Mammary epithelial cell (primary cell): ENCODE results near the genes COPS6, TRAPPC14, PPP1R35 and AGFG2.

DNA sequence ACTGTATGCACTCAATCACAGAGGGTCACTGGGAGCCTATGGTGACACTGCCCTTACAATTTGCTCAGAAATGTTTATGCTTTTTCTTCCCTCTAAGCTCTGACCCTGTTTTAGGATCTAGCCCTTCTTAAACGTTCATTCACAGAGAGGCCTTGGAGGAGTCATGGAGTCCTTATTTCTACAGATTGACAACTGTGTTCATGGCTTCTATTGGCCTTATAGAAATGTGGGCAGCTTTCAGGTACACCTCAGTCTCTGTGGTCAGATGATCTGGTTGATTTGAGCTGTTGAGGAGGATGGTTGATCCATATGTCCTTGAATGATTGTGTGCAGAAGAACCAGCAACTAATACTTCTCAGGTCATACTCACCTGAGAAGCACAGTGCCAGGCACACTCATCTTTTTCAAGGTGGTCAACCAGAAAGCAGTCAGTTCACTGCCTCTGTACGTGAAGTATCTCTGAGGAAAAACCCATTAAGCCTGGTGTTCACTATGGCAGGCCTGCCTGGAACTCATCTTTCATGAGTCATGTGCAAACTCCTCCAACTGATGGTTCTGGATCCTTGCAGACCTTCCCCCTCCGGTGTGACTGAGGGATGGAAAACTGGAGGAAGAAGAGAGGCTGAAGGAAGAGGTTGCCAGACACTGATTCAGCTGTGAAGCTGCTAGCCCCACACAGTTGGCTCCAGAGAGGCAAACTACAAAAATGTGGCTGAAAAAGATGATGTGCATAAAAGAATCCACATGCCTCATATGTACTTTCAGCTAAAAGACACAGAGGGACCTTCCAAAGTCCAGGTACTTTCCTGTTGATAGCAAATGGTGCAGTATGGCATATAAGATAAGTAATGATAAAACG is 2.9 kb downstream of the CYP3A5 start:
- CAGE, long polyA plus RNA, result no peak
- RRBS, result no CpG with 5 or more reads among the region's 4 CpGs

DNA sequence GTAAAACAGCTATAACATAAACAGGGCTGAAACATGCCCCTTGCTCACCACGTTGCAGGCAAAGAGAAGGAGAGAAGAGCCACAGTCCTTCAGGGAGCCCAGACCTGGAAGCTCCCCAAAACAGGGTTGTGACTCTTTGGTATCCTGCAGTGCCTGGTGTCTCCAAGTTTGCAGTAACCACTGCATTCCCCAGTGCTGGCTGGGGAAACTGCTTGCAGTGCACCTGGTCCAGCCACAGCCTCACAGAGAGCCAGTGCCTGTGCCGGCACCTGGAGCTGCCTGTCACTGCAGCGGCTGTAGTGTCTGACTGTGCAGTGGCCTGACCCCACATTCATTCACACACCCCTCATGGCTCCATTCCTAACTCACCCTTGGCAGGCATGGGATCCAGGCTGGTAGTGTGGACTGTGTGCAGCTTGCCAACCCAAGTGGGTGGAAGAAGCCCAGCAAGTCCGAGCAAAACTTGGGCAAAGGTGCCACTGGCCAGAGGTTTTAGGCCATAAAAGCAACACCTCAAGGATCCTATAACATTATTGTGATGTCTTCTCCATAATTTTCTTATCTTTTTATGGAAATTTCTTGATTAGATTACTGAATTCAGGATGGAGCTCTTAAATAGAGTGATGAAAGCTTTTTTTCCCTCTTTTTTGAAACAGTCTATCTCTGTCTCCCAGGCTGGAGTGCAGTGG is 3.7 kb upstream of the CYP3A43 start:
- CAGE, long polyA plus RNA, result no peak
- RRBS, result no CpG with 5 or more reads among the region's 4 CpGs

DNA sequence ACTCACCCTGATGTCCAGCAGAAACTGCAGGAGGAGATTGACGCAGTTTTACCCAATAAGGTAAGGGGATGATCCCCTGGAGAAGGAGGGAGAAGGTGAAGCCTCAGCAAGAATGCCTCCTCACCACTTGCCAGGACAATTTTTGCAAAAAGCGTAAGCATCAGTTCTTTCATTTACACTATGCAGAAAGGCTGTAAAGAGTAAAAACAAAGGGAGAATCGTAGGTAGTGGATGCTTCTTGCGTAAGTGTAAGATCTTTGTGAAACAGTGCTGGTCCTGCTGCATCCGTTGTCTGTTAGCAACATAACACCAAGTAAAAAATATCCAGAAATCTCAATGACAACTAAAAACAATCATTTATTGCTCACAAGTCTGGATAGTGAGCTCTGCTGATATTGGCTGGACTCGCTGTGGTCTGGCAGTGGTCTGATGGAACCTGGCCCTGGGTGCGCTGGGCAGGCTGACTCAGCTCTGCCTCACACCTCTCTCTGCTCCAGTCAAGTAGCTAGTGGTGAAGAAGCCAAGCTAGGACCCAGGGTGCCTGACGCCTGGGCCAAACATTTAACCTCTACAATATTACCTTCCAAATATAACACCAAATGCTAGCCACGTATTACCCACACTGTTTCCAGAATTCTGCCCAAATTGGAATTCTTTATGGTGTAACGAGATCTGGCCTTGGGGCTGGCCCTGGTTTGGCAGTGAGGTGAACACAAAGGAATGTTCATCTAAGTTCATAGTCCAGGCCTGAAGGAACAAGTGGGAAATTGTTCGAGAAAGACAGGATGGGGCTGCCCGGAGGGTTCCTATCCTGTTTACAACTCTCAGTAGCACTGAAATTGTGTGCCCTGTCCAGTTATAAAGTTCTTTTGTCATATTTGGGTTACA is 16.7 kb downstream of the OR2AE1 start:
- CAGE, long polyA plus RNA, result no peak
- RRBS, result no CpG with 5 or more reads among the region's 12 CpGs

DNA sequence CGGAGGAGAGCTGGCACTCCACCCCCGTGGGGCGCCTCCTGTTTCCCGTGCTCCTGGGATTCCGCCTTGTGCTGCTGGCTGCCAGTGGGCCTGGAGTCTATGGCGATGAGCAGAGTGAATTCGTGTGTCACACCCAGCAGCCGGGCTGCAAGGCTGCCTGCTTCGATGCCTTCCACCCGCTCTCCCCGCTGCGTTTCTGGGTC is 16.5 kb upstream of the AZGP1 start:
- CAGE, long polyA plus RNA, result no peak
- RRBS, result no CpG with 5 or more reads among the region's 12 CpGs

GRCh38 chr7:100012496-100013244 is 2.7 kb upstream of the ZKSCAN1 start:
- CAGE, long polyA plus RNA, result no peak
- RRBS, result no CpG with 5 or more reads among the region's 10 CpGs

GRCh38 chr7:100034102-100035320 is 15.1 kb upstream of the ZSCAN21 start:
- CAGE, long polyA plus RNA, result no peak
- RRBS, result no CpG with 5 or more reads among the region's 18 CpGs

DNA sequence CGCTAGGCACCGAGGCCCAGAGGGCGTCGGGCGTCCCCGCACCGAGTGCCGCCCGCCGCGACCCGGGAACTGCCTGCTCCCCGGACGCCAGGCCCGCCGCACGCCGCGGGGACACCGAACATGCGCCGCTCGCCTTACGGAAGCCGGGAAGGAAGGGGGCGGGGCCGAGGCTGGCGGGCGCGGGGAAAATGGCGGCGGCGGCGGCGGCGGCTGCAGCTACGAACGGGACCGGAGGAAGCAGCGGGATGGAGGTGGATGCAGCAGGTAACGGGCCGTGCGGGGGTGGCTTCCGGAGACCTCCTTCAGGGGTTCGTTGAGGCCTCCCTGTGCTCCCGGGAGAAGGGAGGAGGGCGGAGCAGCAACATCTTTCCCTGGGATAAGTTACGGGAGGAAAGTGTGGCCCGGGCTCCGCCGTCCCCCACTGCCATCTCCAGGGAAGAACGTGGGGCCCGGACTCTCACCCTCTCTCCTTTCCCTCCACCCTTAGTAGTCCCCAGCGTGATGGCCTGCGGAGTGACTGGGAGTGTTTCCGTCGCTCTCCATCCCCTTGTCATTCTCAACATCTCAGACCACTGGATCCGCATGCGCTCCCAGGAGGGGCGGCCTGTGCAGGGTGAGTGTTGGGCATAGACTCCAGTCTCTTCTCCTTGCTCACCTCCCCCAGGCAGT is at the start of gene COPS6:
COPS6 (plus strand) TSS at position 167 of the 669 bp plus-strand sequence.
- CAGE, long polyA plus RNA, result no peak
- RRBS, result 1% methylated on average over 39 of the region's 60 CpGs

DNA sequence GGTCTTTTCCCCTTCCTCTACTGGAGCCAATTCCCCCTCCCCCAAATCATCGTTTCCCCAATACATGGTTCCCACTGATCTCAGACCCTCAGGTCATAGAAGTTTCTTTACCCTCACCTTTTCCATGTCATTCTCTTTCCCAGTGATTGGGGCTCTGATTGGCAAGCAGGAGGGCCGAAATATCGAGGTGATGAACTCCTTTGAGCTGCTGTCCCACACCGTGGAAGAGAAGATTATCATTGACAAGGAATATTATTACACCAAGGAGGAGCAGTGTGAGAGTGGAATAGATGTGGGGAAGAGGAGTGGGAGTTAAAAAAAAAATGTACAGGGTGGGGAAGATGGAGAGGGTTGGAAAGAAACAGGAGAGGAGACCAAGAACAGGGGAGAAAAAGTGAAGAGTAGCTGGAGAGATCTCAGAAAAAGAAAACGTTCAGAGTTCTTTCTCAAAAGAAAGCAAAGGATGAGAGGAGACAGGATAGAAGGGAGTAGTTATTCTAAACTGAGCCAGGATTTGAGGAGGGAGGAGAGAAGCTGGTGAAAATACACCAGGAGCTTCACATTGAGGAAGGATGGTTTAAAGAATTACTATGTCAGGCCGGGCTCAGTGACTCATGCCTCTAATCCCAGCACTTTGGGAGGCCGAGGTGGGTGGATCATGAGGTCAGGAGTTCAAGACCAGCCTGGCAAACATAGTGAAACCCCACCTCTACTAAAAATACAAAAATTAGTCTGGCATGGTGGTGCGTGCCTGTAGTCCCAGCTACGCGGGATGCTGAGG is 893 bp downstream of the COPS6 start:
- CAGE, long polyA plus RNA, result no peak
- RRBS, result no CpG with 5 or more reads among the region's 10 CpGs

GRCh38 chr7:100098971-100099975 is 1.9 kb downstream of the MCM7 start:
- CAGE, long polyA plus RNA, result no peak
- RRBS, result no CpG with 5 or more reads among the region's 31 CpGs

DNA sequence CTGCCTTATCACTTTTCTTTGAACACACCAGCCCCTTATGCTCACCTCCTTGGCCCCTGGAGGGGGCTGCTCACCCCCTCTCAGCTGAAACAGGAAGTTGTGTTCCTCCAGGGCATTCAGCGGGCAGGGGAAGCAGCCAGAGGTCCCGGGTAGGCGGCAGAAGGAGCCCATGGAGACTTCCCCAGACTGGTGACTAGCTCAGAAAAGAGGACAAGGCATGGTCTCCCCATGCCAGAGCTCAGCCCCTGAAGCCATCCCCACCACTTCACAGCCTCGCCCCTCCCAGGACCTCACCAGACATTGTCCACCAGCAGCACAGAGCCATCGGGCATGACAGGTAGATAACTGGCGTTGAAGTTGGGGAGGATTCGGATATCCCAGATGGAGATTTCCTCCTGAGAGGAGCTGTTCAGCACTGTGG is 1.7 kb downstream of the TRAPPC14 start:
- CAGE, long polyA plus RNA, result no peak
- RRBS, result no CpG with 5 or more reads among the region's 7 CpGs

DNA sequence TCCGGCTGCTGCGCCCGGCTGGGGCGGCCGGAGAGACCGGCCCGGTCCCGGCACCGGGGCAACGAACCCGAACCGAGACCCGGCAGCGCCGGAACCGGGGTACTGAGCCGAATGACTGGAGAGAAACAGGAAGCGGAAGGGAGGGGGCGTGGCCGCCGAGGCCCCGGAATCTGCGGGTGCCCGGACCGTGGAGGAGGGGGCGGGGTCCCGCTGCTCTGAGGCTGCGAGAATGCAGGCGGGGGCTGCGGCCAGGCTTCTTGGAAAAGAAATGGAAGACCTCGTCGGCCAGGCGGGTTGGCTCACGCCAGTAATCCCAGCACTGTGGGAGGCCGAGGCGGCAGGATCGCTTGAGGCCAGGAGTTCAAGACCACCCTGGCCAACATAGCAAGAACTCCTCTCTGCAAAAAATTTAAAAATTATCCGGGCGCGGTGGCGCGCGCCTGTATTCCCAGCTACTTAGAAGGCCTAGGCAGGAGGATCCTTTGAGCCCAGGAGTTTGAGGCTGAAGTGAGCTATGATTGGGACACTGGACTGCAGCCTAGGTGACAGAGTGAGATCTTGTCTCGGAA is at the start of gene TRAPPC14:
TRAPPC14 (minus strand) TSS at position 134 of the 569 bp plus-strand sequence.
- CAGE, long polyA plus RNA, result no peak
- RRBS, result under 1% methylated on average over 8 of the region's 44 CpGs

GRCh38 chr7:100208883-100209795 is 10.6 kb upstream of the PVRIG start:
- CAGE, long polyA plus RNA, result no peak
- RRBS, result no CpG with 5 or more reads among the region's 12 CpGs

- CAGE, long polyA plus RNA, result no peak
- RRBS, result no CpG with 5 or more reads among the region's 7 CpGs
Observed at GRCh38 chr7:100354774-100355411, 3.0 kb upstream of the PILRB start.

DNA sequence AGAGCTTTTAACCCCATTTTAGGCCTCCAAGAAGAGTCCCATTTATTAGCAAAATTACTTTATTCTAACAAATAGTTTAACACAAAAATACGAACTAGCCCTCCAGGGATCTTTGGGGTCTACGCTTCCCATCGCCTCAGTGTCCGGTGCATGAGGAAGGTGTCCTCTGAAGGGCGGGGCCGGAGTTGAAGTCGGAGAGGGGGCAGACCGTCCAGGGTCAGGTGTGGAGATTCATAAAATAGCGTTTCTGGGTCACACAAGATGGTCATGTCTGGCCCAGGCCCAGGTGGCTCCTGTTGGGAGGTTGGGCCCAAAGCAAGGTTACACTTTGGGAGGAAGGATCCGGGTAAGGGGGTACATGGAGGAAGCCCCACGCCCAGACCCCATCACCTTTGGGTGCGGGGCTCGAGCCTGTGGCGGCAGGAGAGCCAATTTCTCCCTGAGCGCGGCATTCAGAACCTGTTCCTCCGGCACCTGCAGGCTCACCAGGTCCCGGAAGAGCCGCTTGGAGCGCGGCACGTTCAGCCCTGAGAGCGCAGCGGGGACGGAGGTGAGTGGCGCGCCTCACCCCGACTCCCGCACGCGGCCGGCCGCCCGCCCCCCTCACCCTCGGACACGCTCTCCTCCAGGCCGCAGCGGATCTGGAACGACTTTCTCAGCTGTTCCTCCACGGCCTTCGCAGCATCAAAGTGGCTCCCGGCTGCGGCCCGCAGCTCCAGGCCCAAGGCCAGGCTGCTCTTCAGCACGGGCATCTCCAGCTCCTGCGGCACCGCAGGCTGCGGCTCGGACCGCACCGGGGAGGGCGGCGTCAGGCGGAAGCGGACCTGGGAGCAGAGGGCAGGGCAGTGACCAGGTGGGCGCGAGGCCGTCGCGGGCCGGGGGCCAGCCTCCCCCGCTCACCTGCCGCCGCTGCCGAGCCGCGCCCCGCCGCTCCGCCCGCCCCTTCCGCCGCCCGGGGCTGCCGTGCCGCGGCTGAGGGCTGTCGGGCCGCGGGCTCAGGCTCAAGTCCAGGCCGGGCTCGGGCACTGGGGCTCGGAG is 737 bp downstream of the PPP1R35 start:
- CAGE, long polyA plus RNA, result no peak
- RRBS, result 2% methylated on average over 55 of the region's 83 CpGs

DNA sequence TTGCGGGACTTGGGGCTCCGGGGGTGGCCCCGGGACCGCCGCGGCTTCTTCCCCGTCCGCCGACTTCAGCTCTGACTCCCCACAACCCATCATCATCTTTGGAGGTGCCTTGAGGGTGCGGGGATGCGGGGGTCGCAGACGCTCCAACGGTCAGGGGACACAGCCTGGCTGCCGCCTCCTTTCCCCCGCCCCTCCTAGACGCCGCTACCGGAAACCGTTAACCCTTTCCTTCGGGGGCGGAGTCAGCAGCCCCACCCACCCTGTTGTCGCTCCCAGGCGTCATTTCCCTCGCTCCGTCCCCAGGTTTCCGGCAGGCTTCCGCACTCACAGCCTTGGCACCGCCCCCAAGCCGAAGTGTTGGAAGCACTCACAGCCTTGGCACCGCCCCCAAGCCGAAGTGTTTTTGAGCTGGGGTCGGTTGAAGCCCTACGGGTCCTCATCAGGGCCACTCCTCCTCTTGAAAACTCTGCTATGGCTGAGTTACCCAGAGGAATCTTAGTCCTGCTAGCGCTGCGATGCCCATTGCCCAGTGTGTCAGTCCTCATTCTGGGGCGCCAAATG is at the start of gene PPP1R35:
PPP1R35 (minus strand) TSS at position 219 of the 561 bp plus-strand sequence.
- CAGE, long polyA plus RNA, result no peak
- RRBS, result under 1% methylated on average over 10 of the region's 37 CpGs

GRCh38 chr7:100515990-100516525 is 22.9 kb upstream of the AGFG2 start:
- CAGE, long polyA plus RNA, result no peak
- RRBS, result no CpG with 5 or more reads among the region's 4 CpGs

- CAGE, long polyA plus RNA, result no peak
- RRBS, result 2% methylated on average over 28 of the region's 83 CpGs
Observed at GRCh38 chr7:100538717-100539658, at the start of gene AGFG2. TSS of gene AGFG2 (plus strand) at chr7:100539203.

DNA sequence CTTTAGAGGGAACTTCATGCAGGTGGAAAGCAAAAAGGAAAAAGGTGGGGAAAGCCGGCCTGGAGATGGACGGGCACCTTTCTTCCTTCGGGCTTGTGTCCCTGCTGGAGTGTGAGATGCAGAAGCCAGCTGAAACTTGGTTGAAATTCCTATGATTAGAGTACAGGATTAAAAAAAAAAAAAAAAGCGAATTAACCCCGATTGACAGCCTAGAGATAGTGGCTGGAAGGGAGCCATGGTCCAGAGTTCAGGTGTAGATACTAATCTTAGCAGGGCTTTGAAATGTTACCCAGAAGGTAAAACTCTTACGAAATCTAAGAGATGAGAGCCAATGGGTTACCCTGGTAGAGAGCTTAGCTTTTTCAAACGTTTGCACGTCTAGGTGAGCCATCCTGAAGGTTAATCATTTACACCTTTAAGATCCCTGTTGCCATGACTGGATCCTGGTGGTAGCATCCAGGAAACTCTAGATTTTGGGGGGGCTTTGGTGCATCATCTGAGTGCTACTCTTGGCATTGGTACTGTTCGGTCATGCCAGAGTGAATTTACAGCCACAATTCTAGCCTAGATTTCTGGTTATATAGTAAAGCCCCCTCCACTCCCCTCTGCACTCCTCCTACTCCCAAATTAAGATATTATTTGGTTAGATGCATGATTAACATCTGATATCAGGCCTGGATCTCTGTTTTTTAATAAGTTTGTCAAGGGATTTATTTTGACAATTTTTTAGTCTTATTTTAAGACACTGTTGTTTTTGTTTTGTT is 1.1 kb downstream of the AGFG2 start:
- CAGE, long polyA plus RNA, result no peak
- RRBS, result no CpG with 5 or more reads among the region's 9 CpGs

DNA sequence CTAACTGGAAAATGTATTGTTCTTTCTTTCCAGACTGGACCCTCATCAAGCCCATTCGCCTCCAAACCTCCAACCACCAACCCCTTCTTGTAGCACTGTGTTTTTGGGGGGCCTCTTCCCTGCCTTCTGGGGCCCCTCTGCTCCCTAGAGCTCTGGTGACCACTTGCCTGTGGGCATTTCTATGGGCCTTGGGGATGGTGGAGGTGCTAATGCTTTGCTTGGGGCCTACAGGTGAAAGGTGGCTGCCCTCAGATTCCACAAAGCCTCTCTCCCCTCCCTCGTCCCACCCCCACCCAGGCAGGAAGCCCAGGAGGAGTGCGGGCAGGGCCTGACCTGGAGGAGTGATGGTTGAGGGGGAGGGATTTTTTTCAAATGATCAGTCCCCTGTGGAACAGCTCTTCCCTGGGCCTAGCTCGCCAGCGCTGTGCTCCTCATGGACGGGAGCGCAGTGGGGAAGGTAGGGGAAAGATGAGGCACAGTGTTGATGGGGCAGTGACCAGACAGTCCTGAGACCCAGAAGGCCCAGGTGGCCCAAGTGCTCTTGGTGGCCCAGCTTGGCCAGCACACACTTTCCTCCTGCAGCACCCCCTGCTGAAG is 8.7 kb downstream of the SAP25 start:
- CAGE, long polyA plus RNA, result no peak
- RRBS, result no CpG with 5 or more reads among the region's 7 CpGs

- CAGE, long polyA plus RNA, result no peak
- RRBS, result no CpG with 5 or more reads among the region's 8 CpGs
Observed at GRCh38 chr7:100565814-100566276, 7.9 kb downstream of the SAP25 start.